Placental epithelial cell (primary cell): Measurements from ENCODE around the genes DGCR8, RANBP1, LRRC74B, SDF2L1 and YPEL1.

GRCh38 chr22:20079604-20080912 lies at the start of gene DGCR8:
DGCR8 (plus strand) TSS chr22:20080241.
- CAGE, long polyA plus RNA, result no peak

DNA sequence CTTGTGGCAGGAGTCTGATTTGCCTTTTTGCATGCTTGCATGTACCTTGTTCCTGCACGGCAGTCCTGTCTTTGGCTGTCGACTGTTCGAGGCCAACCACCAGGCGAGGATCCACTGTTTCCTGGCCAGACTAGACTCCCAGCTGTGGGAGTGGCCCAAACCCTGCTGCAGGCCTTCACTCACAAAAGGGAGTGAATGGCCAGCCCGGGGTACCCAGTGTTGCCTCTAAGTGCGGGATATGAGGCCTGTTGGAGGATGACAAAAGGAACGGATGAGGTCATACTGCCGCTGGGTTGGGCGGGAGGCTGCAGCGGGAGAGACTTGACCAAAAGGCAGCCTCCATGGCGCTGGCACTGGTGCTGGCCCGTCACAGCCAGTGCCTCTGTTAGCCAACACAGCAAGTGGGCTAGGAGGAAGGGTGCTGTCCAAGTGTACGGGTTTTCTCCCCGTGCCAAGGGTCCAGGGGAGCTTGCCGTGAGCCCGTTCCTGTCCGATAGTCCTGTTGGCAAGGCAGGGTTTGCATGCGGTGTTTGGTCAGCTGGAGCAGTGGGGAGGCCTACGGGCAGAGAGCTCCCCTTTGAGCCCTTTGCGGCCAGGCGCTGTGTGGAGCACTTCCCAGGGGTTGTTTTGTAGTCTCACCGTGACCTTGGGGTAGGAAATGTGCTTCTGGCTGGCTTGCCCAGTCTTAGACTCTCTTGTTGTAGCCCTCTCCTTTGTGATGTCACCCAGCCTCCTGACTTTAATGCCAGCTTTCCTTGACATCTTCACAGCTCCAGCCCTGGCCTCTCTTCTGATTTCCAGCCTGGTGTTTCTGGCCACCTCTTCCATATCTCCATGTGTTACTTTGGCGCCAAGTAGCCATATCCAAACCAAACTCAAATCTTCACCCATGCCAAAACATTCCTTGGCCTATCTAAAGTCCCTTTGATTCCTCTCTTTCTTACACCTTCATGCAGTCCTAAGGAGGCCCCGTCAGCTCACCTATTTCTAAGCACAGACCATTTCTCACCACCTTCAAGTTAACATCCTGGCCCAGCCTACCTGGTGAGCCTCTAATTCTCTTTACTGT lies 1.2 kb downstream of the DGCR8 start:
- CAGE, long polyA plus RNA, result no peak

GRCh38 chr22:20113129-20113854 lies 2.6 kb upstream of the RANBP1 start:
- CAGE, long polyA plus RNA, result no peak

GRCh38 chr22:20115876-20116689 lies at the start of gene RANBP1:
RANBP1 (plus strand) TSS chr22:20116104.
- CAGE, long polyA plus RNA, result no peak

GRCh38 chr22:20128614-20129319 lies 2.8 kb upstream of the ZDHHC8 start:
- CAGE, long polyA plus RNA, result no peak

GRCh38 chr22:20245967-20246703 lies 22.0 kb downstream of the RTN4R start:
- CAGE, long polyA plus RNA, result no peak

- CAGE, long polyA plus RNA, result no peak
These were observed 9.2 kb downstream of the SCARF2 start for GRCh38 chr22:20428335-20428916.

- CAGE, long polyA plus RNA, result no peak
These were observed 81.5 kb downstream of the MED15 start for GRCh38 chr22:20588536-20589756.

GRCh38 chr22:20752778-20753481 lies 21.0 kb upstream of the SERPIND1 start:
- CAGE, long polyA plus RNA, result no peak

GRCh38 chr22:20956739-20957537 lies 10.1 kb upstream of the AIFM3 start:
- CAGE, long polyA plus RNA, result no peak

- CAGE, long polyA plus RNA, result no peak
These were observed 1.6 kb upstream of the AIFM3 start for GRCh38 chr22:20965307-20965969.

GRCh38 chr22:21001071-21001960 lies 602 bp downstream of the THAP7 start:
- CAGE, long polyA plus RNA, result no peak

- CAGE, long polyA plus RNA, result no peak
These were observed at the start of gene LRRC74B for GRCh38 chr22:21045436-21046120. LRRC74B (plus strand) TSS chr22:21045946.

- CAGE, long polyA plus RNA, result no peak
These were observed 205 bp downstream of the TMEM191C start for GRCh38 chr22:21467438-21467745.

DNA sequence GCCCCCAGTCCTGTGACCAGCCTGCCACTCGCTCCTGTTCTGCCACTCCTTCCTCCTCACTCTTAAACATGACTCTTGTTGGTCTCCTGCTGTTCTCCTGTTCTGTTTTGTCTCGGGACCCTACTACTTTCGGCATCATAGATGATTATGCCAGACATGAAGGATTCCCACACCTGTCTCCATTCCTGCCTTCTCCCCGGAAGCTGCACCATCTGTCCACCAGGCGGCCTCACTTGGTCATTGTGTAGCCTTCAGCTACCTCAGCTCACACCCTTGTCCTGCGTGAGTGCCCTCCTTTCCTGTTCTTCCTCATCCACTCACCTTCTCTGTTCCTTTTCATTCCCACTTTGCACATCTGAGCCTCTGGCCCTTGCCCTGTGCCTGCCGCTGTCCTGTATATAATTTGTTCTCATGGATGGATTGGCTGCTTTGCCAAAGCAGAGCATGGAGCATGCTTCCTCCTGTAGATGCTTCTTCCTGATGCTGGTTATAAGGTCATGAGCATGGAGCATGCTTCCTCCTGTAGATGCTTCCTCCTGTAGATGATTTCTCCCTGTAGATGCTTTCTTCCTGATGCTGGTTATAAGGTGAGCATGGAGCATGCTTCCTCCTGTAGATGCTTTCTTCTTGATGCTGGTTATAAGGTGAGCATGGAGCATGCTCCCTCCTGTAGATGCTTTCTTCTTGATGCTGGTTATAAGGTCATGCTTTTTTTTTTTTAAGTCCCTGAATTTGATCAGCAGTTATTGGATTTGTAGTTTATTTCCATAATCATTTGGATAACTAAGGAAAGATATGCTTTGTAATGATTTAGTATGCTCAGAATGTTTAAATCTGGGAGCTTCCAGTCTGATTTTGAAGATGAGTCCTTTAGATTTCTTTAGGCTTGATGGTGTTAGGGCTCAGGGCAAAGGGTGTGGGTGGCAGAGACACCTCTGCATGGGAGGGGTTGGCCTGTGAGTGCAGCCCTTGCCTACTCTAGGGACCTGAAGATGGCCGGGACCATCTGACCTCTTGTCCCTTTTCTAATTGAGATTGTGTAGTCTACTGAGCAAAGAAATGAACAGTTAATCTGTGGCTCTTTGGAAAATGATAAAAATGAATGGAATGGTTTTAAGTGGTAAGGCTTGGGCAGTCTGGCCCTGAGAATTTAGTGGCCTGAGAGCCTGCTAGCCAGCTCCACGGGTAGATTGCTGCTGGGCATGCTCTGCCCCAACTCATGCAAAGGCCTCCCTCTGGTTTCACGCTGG lies 26.7 kb downstream of the UBE2L3 start:
- CAGE, long polyA plus RNA, result no peak

- CAGE, long polyA plus RNA, result no peak
These were observed 722 bp downstream of the YDJC start for GRCh38 chr22:21628946-21629654.

DNA sequence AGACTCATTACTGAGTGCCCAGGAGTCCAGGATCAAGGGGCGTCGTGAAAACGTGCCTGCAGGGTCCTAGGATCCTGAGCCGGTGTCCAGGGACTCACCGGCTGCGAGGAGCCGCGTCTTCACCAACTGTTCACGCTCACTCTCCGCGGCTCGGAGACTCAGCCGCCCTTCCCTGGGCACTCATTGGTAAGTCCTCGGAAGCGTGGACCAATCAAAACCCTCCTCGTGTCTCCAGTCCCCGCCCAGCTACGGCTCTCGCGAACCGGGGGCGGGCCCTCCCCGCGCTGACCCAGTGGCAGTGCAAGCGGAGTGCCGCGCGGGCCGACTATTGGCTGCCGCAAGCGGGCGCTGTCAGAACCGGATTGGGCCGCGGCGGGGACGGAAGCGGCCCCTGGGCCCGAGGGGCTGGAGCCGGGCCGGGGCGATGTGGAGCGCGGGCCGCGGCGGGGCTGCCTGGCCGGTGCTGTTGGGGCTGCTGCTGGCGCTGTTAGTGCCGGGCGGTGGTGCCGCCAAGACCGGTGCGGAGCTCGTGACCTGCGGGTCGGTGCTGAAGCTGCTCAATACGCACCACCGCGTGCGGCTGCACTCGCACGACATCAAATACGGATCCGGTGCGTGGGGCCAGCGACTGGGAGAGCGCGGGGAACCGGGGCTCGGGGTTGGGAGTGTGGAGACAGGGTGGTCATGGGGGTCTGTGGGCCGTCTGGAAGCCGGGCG lies at the start of gene SDF2L1:
TSS of gene SDF2L1 (plus strand) at position 390 of the 717 bp plus-strand sequence.
- CAGE, long polyA plus RNA, result start-site peak on the plus strand centred at position 390 of the sequence, 79 bp wide, 31 and 16 reads in 2 replicates

GRCh38 chr22:21671507-21671875 lies 5.7 kb downstream of the PPIL2 start:
- CAGE, long polyA plus RNA, result no peak

- CAGE, long polyA plus RNA, result no peak
These were observed 8.8 kb downstream of the PPIL2 start for GRCh38 chr22:21674464-21675153.

GRCh38 chr22:21735276-21736426 lies at the start of gene YPEL1:
YPEL1 (minus strand) TSS chr22:21735794.
- CAGE, long polyA plus RNA, result no peak